Cardiac ventricle fibroblast (primary cell): ENCODE data around the genes C7orf50 and ZFAND2A.

DNA sequence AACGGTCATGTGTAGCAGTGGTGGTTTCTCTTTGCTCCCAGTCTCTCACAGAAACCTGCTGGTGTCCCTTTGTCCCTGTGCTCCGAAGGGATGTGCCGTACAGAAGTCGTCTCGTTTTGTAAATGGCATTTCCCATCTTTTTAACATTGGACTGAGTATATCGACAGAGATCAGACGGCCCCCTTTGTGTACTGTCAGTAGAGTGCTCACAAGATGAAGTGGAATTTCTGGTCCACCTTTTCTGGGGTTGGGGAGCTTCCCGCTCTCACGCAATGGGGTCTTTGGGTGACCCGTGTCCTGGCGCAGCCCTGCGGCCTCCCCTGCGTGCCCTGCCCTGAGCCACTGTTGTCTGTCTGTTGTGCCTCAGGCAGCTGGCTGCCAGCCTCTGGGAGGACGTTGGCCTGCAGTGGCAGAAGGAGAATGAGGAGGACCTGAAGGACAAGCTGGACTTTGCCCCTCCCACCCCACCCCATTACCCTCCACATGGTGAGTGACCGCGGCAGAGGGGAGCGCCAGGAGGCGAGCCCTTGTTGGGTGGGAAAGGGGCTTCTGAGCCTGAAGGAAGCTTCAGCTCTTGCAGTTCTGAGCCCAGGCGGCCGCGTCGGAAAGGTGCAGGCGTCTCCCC lies 14.0 kb upstream of the PRKAR1B start:
- RAMPAGE, long total RNA, result no peak

- RAMPAGE, long total RNA, result no peak
These were observed 7.0 kb upstream of the GET4 start for GRCh38 chr7:869232-869850.

- RAMPAGE, long total RNA, result no peak
These were observed 29.8 kb downstream of the ADAP1 start for GRCh38 chr7:924672-925152.

DNA sequence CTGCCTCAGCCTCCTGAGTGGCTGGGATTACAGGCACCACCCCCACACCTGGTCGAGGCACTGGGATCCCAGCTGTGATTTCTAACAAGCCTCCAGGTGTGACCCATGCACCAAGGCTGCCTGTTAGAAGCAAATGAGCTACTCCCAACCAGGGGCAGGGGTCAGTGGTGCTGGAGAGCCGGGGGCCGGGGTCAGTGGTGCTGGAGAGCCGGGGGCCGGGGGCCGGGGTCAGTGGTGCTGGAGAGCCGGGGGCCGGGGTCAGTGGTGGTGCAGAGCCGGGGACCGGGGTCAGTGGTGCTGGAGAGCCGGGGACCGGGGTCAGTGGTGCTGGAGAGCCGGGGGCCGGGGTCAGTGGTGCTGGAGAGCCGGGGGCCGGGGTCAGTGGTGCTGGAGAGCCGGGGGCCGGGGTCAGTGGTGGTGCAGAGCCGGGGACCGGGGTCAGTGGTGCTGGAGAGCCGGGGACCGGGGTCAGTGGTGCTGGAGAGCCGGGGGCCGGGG lies 21.1 kb downstream of the ADAP1 start:
- RAMPAGE, long total RNA, result no peak

DNA sequence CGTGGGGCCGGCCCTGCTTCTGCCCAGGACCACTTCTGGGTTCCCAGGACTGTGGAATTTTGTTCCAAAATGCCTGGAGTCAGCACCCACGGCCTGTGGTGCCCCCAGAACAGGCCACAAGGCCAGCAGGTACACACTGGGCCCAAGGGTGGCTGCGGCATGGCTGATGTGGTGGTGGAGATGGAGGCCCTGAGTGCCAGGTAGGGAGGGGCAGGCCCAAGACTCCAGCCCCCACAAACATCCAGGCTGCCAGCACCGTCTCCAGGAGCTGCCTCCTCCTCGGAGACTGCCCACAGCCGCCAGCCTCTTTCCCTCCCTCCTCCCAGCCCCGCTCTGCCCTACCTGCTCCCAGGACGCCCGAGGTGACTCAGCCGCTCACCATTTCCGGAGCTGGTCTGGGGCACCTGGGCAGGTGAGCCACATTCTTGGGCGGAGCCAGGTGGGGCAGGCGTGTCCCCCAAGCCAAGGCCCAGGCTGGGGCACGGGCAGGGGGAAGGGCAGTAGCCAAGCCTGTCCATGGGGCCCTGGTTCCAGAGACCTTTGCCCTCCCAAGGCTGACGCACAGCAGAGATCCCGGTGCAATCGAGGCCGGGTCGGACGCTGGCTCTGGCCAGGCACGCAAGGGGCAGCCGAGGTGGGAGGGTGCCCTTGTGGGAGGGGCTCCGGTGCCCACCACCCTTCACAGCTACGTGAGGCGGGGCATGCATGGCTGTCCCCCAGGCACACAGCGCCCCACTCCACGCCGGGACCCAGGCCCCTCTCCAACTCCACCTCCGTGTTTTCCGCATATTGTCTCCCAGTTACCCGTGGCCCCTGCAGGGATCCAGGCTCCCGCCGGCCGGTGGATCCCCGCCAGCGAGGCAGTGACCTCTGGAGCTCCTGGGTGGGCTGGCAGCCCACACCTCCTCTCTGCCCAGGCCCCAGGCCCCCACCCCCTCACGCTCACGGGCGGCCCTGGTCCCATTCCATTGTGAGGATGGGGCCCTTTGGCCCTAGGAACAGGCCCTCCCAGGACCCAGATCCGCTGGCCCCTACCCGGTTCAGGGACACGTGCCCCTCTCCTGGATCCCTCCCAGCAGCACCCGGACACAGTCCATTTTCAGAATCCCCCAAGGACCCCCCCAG lies 8.7 kb downstream of the ADAP1 start:
- RAMPAGE, long total RNA, result no peak

DNA sequence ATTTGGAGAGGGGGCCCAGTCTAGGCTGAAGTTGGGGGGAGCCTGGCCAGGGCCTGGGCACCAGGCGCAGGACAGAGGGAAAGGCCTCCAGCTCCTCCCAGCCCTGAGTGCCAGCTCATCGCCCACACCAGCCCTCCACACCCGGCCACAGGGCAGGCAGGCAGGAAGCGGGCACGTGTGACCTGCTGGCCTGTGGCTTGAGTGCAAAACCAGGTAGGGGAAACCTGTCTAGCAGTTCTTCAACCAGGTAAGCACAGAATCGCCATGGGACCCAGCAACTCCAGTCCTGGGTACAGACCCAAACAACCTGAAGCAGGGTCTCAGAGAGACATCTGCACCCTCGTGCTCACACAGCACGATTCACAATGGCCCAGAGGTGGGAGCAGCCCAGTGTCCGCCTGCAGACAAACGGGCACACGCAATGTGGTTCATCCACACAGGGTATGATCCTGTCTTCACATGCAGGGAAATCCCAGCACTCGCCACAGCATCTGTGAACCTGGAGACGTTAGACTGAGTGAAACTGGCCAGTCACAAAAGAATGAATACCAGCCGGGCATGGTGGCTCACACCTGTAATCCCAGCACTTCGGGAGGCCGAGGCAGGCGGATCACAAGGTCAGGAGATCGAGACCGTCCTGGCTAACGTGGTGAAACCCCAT lies 4.7 kb downstream of the ADAP1 start:
- RAMPAGE, long total RNA, result no peak

DNA sequence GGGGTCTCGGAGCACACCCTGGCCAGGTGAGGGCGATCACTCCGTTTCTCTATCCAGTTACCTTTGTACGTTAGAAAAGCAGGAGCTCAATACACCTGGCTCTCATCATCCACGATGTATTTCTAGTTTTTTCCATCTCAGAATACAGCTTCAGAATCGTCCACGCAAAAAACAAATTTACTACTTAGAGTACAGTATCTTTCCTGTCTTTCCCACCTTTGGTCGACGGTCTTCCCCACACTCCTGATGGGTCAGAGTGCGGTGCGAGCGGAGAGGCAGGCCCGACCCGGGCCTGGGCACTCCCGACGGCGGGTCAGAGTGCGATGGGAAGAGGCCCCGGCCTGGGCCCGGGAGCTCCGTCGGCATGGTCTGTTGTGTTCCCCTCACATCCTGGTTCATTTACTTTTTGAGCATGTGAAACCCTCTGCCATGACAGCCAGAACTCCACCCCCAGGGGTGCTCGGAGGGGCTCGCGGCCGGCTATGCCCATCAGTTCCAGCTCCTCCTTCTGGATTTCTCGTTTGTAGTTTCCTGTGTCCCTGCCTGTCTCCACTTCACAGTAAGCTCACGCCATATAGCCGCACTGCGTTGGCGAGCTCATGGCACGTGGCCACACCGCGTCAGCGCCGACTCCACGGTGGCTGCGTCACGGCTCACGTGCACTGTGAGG lies 7.9 kb downstream of the COX19 start:
- RAMPAGE, long total RNA, result no peak

DNA sequence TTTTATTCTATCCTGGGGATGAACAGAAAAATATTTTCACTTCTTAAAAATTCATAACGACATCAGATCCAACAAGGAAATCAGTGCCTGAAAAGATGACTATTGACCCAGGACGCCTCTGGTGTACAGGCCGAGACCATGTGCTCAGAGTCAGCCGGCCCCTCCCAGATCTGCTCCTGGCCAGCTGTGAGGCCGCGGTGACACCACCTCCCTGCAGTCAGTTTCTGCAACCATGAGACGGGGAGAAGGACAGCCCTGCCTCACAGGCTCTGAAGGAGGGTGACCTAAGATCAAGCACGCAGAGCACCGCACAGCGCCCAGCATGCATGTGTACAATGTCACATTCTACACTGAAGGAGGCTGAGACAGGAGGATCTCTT lies 2.7 kb upstream of the GPER1 start:
- RAMPAGE, long total RNA, result no peak

DNA sequence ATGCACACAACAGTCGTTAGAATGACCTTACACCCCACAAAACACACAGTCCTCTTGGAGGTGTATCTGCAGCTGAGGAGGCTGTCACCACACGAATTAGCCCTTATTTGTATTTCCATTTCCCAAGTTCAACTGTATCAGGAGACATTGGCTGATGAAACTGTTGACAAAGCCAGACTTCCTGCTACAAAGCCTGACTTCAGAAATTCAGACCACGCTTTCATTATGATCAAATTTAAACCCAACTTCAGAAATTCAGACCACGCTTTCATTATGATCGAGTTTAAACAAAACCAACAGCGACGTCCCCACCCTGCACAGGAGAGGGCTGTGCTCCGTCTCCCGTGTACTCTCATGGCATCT lies 15.5 kb downstream of the GPER1 start:
- RAMPAGE, long total RNA, result no peak

GRCh38 chr7:1137611-1138756 lies at the start of gene C7orf50:
C7orf50 (minus strand) TSS chr7:1138247.
- RAMPAGE, long total RNA, result no peak

GRCh38 chr7:1152620-1153513 lies 7.1 kb downstream of the ZFAND2A start:
- RAMPAGE, long total RNA, result no peak

GRCh38 chr7:1159877-1161226 lies at the start of gene ZFAND2A:
ZFAND2A (minus strand) TSS chr7:1160196.
- RAMPAGE, long total RNA, result no peak

DNA sequence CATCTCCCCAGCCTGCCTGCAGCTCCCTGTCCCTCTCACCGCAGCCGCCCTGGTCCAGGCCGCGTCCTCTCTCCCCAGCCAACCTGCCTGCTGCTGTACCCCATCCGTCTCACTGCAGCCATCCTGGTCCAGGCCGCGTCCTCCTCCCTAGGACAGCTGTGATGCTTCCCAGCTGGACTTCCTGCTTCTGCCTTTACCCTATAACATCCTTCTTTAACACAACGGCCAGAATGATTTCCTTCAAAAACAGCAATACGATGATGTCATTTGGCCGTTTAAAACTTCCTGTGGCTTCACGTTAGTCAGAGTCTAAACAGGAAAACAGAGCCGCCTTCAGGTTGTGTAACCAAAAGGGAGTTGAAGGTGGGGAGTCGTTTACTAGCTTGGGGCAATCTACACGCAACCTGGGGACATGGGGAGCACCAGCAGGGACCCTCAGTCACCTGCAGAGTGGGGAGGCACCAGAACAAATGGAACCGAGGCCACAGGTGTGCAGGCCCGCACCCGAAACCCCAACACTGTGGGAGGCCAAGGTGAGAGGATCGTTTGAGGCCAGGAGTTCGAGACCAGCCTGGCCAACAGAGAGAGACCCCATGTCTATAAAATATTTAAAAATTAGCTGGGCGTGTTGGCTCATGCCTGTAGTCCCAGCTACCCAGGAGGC lies 32.3 kb upstream of the ZFAND2A start:
- RAMPAGE, long total RNA, result no peak

DNA sequence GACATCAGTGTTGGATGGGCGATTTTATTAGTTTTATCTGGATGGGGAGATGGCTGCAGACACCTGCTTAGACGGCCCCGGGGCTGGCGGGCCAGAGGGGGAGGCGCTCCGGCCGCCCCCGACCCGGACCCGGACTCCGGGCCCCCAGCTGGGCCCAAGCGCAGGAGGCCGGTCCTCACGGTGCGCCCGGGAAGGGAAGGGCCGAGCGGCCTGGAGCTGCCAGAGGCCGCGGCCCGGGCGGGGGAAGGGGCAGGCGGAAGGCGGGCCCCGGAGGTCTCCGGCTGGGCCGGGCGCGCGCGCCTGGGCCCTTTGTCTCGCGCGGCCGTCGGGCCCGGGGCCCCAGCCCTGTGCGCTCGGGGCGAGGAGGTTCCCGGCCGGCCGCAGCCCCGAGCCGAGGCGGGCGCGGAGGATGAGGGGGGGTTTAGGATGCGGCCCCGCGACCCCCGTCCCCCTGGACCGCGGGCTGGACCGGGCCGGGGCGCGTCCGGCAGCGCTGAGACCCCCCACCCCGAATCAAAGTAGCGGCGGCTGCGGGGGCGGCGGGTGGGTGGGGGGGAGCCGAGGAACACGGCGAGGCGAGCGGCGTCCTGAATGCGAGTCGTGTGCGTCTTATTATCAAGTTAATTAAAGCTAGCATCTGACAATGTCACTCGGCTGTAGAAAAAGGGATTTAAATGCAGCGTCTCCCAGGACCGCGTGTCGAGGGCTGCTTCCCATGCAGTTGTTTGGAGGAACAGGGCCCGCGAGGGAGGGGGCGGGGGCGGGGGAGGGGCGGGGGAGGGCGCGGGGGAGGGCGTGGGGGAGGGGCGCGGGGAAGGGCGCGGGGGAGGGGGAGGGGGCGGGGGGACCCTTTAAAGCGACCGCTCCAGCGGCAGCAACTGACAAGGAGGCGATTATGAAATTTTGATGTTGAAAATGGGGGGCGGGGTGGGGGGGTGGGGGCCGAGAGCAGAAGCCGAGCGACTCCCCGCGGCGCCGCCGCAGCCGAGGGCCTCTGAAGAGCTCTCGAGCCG lies 2.9 kb upstream of the UNCX start:
- RAMPAGE, long total RNA, result no peak

DNA sequence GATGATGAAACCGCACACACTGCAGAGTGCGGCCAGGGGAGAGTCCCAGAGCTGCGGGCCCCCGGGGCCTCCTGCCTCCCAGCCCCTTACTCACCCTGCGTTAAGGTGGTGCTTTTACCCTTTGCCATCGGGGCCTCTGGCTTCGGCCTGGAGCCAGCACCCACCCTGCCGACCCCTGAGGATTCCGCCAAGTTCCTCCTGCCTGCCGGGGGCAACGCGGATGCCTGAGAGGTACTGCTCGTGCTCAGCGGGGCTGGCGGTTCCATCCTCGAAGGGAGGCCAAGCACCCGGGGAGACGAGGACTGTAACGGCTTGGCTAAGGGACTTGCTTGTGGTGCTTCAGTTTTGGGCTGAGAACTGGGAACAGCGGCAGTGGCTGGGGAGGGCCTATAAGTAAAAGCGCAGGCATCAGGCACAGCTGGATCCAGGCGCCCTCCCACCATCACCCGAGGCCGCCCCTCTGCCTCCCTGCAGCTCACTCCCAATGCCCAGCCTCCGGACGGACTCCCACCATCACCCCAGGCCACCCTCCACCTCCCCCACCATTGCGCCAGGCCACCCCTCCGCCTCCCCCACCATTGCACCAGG lies 17.1 kb downstream of the MICALL2 start:
- RAMPAGE, long total RNA, result no peak

DNA sequence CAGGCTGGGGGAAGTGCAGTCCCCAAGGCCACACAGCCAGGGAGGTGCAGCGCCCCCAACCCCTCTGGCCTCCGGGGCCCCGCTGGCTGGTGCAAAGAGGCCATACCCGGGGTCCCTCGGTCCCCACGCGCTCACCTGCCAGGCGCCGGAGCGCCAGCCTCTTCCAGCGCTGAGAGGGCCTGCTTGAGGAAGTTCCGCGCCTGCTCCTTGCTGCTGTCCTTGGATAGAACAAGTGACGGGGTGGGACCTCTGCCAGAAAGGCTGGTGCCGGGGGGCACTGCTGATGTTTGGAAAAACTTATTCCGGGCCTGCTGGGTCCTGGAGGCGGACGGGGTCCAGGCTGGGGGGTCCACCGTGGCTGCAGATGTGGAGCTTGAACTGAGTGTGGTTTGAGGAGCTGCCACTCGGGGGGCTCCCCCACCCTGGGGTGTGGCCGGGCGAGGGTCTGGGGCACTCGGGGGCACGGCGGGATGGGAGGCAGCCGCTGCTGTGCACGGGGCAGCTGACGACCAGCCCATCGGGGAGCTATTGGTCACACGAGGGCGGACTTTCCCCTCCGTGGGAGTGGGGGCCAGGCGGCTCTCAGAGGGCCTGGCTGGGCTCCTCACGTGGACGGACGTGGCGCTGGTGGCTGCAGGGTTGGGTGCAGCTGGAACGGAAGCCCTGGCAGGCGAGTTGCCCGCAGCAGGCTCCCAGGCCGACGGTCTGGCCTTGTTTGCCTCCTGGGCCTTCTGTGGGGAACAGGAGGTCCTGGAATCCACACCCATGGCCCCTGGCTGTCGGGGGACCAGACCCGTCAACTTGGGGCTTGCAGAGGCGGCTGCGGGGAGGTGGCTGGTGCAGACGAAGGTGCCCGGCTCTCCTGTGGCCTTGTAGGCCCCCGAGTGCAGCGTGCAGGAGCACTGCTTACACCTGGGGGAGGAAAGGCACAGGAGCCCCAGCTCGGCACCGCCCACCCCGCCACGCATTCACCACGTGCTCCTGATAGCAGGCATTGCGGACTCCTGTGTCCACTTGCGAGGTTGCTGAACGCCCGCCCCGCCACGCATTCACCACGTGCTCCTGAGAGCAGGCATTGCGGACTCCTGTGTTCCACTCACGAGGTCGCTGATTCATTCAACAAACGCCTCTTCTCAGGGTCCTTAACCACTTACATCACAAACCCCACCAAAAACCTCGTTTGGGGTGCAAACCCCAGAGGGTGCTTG lies 14.3 kb downstream of the MICALL2 start:
- RAMPAGE, long total RNA, result no peak

GRCh38 chr7:1512655-1513152 lies 8.5 kb upstream of the INTS1 start:
- RAMPAGE, long total RNA, result no peak

GRCh38 chr7:1523161-1523693 lies 7.3 kb upstream of the MAFK start:
- RAMPAGE, long total RNA, result no peak

GRCh38 chr7:1531474-1532123 lies 1.1 kb downstream of the MAFK start:
- RAMPAGE, long total RNA, result no peak

DNA sequence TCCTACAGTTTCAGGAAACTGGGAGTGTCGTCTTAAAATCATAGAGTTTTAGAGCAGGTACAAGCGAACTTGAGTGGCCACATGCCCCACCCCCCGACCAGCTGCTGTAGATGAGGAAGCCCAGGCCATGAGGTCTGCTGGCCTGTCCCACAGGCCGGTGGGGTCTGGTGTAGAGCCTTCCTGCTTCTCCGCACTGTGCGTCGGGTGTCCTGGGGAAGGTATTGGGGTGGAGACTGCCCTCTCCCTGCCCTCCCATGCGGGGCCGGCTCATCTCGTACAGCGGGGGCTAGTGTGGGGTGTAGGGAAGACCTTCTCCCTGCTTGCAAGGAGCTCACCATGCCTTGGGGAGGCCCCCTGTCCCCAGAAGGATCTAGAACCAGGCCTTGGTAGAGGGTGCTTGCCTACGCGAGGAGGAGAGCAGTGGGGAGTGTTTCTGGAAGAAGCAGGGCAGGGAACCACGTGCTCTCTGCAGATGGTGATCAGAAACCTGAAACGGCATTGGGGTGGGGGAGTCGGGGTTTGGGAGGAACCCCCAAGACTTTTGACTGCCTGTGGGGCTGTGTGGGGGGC lies 2.6 kb downstream of the MAFK start:
- RAMPAGE, long total RNA, result no peak